HTR-8/SVneo (cell line): Measurements from ENCODE around the genes STXBP3 and PSMA5.

- RRBS, result 2% methylated on average over 10 of the region's 44 CpGs
Observed at GRCh38 chr1:108746136-108746864, at the start of gene STXBP3. TSS of gene STXBP3 (plus strand) at chr1:108746674.

GRCh38 chr1:109040913-109041759 is 766 bp downstream of the WDR47 start:
- RRBS, result 2% methylated on average over 11 of the region's 56 CpGs

DNA sequence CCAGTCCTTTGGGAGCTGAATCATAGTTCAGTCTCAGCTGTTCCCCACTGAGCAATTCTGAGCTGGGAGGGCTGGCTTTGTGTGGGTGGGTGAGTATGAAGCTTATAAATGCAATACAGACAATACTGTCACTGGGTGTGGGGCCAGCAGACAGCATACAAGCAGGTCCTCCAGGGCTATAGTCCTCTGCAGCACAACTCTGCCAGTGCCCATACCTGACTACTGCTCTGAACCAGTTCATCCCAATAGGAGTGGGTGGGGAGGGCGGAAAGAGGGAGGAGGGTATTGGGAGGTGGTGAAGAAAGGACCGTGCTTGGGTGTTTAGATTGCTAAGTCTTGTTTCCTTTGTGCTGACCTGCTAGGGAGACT is 12.4 kb upstream of the SARS1 start:
- RRBS, result no CpG with 5 or more reads among the region's 2 CpGs

DNA sequence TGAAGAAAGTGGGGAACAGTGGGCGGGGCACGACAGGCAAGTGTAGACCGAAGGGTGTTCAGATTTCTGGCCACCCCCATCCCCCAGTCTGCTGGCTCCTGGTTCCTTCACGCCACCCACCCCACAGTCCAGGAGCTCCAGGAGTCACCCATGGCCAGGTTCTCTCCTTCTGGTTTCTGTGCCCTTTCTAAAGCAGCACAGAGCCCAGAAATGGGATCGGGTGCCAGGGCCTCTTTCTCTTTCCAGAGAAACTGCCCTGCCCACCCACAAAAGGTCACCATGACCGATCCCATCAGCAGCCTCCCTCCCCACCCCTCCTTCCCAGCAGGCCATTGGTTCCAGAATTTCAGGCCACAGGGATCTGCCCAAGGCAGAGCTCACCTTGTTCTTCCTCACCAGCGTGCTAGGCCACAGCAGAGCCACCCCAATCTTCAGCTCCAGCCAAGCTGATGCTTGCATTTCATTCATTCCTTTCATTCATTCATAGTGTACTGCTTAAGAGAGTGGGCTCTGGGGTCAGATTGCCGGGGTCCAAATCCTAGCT is 3.1 kb upstream of the CELSR2 start:
- RRBS, result no CpG with 5 or more reads among the region's 8 CpGs

- RRBS, result 94% methylated on average over 9 of the region's 29 CpGs
Observed at GRCh38 chr1:109273575-109274366, 9.2 kb downstream of the PSRC1 start.

- RRBS, result no CpG with 5 or more reads among the region's 12 CpGs
Observed at GRCh38 chr1:109283620-109284049, 690 bp upstream of the PSRC1 start.

- RRBS, result no CpG with 5 or more reads among the region's 7 CpGs
Observed at GRCh38 chr1:109370660-109371377, 26.9 kb downstream of the SORT1 start.

DNA sequence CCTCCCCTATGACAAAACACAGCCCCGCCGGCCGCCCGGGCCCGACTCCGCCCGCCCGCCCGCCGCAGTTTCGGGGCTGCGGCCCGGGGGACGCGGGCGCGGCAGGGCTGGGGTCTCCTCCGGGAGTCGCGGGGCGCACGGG is 465 bp downstream of the SORT1 start:
- RRBS, result 3% methylated on average over 15 of the region's 22 CpGs

- RRBS, result 1% methylated on average over 23 of the region's 48 CpGs
Observed at GRCh38 chr1:109425687-109426498, at the start of gene PSMA5. TSS of gene PSMA5 (minus strand) at chr1:109426448.

- RRBS, result 93% methylated on average over 4 of the region's 17 CpGs
Observed at GRCh38 chr1:109623333-109624385, 4.0 kb downstream of the AMPD2 start.

DNA sequence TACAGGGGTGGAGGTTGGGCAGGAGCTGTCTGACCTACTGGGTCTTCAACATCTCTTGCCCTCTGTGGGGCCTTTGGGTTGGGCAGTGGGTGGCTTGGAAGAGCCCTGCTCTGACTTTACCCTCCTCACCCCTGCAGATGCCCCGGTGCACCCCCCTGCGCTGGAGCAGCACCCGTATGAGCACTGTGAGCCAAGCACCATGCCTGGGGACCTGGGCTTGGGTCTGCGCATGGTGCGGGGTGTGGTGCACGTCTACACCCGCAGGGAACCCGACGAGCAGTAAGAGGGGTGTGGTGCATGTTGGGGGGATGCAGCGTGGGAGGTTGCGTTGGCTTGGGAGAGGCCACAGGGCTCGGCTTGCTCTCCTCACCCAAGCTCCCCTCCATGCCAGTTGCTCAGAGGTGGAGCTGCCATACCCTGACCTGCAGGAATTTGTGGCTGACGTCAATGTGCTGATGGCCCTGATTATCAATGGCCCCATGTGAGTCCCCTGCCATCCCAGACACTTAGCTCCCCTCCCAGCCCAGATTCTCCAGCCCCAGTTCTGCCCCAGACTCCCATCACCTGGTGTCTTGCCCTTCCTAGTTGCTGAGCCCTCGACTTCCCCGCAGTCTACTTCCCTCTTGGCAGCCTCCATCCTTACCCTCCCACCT is 7.5 kb downstream of the AMPD2 start:
- RRBS, result no CpG with 5 or more reads among the region's 15 CpGs

DNA sequence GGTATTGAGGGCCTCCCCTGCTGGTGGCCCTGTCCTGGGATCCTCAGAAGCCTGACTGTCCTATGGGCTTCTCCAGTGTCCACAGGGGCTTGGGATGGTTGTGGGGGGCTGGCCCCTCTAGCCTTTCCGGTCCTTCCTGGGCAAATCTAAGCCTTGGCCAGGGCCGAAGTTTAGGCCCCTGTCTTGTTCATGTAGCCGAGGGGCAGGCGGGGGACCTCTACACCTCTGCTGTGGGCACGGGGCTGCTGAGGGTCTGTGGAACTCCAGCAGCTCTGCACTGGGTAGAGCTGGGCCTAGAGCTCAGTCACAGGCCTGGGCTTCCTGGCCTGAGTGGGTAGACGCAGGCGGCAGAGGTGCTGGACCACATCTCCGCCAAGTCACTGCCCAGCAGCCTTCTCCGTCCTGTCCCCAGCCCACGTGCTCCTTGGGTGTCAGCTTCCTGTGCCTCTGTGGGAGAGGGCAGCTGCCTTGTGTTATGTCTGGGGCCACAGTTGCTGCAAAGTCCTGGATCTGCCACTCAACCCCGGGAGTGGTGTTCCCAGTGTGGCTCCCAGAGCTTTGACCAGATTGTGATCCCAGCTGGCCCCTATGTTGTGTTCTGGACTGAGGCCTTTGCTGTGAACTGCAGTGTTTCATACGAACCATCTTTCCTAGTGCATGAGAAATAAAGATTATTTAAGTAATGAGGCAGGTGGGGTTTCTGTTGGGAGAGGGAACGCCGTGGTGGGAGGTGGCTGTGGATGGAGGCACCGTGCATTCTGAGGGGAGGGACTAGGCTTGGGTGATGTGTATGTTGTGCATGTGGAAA is 11.9 kb downstream of the AMPD2 start:
- RRBS, result no CpG with 5 or more reads among the region's 15 CpGs

DNA sequence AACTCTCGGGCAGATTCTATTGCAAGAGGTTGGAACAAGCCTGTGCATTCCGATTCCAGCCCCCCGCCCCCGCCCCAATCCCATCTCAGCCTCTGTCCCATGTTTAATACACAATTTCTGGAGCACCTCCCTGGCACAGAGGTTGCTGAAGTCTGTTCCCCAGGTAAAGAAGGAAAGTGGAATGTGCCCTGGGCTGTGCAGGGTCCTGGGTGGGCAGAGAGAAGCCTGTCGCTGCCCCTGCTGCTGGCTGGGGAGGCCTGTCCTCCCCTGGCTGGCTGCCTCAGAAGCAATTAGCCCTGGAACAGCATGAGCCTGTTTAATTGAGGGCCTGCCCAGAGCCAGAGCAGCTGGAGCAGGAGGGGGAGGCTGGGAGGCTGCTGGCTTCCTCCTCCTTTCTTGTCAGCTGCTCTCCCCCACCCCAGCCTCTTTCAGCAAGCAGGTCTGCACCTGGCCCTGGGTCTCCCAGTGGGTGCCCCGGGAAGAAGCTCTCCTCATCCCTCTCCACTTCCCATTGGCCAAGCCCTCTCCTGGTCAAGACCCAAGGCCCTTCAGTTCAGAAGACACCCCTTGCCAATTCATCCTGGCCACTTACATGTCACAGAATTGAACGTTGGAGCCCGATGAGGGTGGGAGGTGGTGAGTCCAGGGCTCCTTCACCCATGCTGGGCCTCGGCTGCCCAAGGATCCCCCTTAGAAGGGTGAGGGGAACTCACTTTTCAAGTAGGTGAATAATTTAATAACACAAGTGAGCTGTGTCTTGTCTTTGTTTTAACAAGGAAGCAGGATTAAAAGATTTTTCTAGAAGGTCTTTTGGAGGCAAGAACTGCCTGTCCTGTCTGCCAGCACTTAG is 13.1 kb downstream of the AMPD2 start:
- RRBS, result no CpG with 5 or more reads among the region's 9 CpGs

GRCh38 chr1:109635840-109636623 is 16.4 kb downstream of the AMPD2 start:
- RRBS, result no CpG with 5 or more reads among the region's 6 CpGs

DNA sequence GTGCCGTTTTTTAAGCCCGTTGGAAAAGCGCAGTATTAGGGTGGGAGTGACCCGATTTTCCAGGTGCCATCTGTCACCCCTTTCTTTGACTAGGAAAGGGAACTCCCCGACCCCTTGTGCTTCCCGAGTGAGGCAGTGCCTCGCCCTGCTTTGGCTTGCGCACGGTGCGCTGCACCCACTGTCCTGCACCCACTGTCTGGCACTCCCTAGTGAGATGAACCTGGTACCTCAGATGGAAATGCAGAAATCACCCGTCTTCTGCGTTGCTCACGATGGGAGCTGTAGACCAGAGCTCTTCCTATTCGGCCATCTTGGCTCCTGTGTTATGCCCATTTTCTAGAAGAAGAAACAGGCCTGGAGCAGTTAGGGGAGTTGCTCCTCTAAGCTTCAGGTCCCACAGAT is 7.8 kb upstream of the GSTM3 start:
- RRBS, result no CpG with 5 or more reads among the region's 14 CpGs

DNA sequence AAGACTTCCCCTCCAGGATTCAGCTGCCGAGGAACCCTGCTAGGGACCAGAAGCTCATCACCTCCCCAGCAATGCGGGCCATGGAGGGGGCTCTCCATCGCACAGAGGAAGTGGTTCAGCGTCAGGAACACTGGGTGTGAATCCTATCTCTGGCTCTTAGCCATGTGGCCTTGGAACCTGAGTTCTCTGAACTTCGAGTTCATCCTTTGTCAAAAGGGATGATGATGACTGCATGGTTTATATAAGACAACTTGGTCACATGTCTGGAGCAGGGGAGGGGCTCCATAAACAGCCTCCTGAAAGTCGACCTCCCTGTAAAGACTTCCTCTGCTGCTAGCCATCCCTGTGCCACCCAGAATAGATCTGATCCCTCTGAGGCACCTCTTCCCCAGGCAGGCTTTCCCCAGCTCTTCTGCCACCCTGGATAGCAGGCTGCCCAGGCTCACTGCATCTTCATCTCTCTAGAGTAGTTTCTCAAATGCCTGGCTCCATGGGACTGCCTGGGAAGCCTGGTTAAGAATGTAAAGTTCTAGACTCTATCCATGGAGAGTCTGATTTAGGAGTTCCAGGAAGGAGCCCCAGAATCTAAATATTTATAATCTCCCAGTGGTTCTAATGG is 8.5 kb upstream of the EPS8L3 start:
- RRBS, result no CpG with 5 or more reads among the region's 6 CpGs

DNA sequence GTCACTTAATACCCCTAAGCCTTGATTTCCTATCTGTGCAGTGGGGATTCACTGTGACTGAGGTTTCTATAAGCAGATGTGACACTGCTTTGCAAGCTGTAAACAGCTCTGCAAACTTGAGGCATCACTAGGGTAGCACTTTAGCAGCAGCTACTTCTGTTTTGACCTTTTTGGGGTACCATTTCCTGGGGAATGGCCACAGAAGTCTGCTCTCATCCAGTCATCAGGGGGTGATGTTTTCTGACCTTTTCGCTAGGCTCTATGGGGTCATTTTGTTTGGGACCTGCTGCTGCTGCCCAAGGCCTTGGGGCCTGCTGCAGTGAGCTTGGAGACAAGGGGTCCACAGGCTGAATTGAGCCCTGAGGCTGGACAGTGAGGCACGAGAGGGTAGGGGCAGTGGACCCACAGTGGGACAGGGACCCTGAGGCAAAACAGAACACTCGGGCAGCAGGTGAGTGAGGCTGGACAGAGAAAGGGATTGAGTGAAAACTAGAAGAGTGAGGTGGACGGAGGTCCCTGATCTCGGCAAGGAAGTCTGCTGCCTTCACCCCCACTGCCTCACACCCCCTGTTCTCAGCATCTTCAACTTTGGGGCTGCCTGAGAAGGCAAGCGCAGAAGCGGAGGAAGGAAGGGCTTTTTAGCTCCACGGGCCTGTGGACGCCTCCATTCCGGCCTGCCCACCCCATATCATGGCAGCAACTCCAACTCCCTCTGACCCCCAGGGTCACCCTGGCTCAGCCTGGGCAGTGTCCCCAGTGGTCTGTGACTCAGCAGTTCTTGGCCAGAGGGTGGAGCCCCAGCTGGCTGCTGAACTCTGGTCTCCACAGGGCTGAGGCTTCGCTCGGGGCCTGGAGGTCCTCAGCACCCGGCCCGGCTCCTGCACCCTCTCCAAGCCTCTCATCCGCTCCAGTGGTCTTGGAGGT is 59.8 kb upstream of the EPS8L3 start:
- RRBS, result no CpG with 5 or more reads among the region's 15 CpGs

DNA sequence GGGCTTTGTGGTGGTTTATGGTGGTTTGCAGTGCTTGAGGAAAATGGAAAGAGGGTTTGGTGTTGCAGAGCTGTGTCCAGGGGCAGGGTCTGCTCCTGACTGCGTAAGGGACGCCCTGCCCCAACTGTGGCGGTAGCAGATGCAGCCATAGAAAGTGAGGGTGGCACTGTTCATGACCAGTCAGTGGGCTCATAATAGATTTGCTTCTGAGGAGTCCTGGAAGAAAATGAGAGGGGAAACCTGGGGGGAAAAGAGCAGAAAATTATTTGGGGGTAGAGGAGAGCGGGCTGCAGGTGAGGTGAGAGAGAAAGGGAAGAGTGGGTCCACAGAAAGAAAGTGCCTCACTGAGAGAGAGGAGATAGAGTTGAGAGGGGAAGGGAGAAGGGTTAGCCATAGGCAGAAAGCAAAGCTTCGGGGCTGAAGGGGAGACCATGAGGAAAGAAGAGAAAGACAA is 1.1 kb downstream of the CSF1 start:
- RRBS, result no CpG with 5 or more reads among the region's 5 CpGs

GRCh38 chr1:109930636-109931799 is 20.4 kb downstream of the CSF1 start:
- RRBS, result no CpG with 5 or more reads among the region's 13 CpGs

- RRBS, result no CpG with 5 or more reads among the region's 10 CpGs
Observed at GRCh38 chr1:110043565-110044207, 9.3 kb downstream of the STRIP1 start.